UCH-1 (cell line): ENCODE results near the genes SARM1, ALDOC and CRYBA1.

DNA sequence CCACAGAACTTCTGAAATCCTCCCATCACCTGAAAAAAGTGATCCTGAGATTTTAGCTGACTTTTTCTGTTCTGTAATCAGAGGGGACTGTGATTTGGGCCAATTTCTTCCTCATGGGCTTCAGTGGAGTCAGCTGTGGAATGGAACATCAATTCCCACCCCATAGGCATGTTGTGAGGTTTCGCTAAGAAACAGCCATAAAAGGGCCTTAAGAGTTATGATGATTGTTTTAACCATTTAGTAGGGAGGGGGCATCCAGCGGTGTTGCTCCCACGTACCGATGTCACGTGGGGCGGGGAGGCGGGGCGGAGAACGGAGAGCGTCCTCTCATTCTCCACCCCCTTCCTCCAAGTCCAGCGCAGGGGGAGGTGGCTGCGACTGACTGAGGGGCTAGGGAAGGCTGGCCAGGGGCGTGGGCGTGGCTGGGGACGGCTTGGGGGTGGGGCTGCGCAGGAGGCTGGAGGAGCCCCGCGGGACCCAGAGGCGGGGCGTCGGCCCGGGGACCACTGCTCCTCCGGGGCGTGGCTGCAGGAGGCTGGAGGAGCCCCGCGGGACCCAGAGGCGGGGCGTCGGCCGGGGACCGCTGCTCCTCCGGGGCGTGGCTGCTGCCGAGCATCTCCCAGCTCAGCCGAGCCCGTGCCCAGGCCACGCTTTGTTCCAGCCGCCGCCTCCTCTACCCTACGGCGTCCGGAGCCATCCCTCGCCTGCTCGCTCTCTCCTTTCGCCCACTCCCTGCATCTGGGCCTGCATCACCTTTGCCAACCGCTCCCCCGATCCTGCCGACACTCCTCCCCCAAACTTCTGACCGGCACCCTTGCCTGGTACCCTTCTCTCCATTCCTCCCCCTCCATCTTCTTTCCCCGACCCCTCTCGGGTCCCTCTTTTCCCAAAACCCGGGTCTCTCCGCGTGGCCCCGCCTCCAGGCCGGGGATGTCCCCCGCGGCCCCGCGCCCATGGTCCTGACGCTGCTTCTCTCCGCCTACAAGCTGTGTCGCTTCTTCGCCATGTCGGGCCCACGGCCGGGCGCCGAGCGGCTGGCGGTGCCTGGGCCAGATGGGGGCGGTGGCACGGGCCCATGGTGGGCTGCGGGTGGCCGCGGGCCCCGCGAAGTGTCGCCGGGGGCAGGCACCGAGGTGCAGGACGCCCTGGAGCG lies at the start of gene SARM1:
Gene SARM1 (plus strand): TSS at position 615 of the 1,153 bp plus-strand sequence.
- RRBS: 5% methylated on average over 25 of the region's 83 CpGs

DNA sequence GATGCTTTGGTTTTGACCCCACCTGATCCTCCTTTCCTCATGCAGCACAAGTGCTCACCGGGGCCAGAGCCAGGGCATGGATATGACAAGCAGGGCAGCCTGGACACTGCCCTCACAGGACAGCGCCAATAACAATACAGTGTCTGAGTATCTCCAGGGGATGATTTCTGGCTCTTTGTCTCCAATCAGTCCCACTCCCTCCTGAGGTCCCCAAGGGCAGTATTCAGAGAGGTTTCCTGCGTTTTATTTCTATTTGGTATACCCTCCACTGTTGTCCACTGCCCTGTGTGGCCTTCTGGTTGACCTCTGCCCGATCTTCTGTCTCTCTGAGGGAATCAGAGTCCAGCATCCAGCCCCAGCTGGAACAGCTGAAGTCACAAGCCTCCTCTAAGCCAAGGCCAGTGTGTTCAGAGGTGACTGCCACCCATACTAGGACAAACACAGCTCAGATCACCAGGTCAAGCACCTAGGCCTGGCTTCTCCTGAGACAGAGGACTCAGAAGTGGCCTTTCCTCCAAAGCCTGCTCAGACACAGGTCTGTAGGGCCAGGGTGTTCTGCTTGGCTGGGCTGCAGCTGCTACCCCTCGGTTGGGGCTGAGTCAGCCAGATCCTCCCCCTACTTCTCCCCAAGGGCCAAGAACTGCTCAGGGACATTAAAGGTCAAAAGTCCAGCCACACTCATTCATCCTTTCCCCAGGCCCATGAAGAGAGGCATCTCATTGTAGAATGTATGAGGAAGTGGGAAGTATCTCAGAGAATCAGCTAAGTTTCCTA lies 7.8 kb downstream of the SLC46A1 start:
- RRBS: no CpG with 5 or more reads among the region's 5 CpGs

DNA sequence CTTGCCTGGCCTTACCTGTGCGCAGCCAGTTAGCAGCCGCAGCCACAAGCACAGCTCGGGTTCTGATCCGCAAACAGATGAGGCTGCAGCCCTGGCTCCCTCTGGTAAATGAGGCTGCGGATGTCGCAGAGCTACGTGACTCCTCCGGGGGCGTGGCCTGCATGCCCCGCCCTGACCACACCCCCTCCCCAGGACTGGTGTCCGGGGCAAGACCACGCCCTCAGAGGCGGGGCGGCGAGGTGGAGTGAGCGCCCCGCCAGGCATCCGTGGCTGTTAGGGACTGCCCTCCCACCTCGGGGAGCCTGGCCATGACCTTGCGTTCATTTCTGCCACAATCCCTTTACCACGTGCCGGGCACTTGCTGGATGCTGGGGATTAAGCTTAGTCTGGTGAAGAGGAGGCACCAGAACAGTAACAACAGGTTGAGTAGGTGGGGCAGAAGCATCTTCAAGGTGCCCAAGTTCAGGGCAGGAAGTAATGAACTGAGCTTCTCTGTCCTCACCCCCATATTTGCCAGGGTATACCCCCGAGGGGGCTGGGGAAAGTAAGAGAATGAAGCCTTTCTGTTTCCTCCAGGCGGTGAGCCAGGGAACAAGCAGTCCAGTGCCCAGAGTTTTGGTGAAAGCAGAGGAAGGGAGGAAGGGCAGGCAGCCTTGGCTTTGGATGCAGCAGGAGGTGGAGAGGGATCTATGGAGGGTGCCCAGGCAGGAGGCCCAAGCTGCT lies at the start of gene ALDOC:
Gene ALDOC (minus strand): TSS at position 110 of the 723 bp plus-strand sequence.
- RRBS: 4% methylated on average over 4 of the region's 24 CpGs

DNA sequence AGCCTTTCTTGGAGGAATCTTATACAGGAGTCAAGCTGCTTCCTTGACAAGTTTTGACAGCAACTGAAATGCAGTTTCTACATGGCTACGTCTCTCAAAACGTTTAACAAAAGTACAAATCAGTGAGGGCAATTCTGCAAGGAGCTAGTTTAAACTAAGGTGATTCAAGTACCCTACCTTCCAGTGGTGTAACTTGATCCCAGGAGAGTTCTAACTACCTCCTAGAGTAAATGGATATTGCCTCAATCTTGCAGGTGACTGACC lies 960 bp downstream of the SPAG5 start:
- RRBS: no CpG with 5 or more reads among the region's 2 CpGs

DNA sequence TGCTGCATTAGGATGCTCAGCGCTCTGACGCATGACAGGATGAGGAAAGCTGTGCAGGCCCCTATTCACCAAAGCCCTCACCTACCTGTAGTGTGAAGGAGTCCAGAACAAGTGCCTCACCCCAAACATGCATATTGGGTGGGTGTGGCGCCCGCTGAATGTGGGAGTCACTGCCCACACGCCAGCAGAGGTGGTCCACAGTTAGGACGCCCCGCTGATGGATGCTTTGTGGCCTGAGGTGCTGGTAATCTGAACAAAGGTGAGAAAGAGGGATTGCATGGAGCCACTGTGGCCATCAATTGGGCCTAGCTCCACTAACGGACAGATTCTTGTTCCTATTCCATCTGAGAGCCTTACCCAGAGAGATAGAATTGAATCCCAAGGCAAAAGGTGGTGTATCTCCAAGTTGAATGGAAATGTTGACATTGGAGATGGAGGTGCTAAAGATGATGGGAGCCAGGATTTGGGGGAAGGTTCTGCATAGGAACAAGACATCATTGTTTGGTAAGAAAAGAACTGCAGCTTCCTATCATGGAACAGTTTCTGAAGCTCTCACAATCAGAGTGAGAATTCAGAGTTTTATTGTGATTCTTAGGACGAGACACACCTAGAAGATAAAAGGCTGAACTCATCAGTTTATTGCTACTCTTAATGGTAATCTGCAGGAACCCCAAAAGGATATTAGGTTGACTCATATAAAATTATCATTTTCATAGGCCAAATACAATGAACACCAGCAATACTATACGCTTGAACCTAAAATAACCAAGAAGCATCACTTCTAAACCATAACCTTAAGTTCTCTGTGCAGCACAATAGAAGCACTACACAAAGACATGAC lies 6.6 kb downstream of the BLTP2 start:
- RRBS: no CpG with 5 or more reads among the region's 10 CpGs

DNA sequence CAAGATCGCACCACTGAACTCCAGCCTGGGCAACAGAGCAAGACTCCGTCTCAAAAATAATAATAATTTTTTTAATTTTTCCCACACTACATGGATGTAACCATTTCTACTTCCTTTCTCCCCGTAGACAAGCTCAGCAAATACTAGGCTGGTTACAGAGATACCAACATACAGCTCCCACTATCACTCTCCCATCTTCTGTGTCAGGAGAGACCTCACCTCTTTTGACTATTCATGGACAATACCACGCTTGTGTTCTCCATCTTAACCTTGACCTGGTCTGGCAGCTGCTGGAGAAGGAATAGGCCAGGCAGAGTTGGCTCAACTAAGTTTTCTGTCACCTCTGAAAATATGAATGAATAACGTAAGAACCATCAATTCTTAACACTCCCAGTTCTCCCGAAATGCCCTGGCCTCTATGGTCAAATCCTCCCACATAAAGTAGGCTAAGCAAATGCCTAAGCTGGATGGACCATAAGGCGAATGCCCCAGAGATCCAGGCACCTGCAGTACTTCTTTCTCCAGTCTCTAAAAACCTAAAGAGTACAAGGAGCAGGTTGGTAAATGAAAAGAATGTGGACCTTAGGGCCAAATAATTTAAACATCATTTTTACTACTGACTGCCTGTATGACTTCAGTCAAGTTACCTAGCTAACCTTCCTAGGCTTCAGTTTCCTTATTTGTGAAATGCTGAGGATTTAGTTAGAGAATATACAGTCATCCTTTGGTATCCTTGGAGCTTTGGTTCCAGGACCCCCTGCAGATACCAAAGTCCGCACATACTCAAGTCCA lies 4.4 kb downstream of the BLTP2 start:
- RRBS: no CpG with 5 or more reads among the region's 8 CpGs

DNA sequence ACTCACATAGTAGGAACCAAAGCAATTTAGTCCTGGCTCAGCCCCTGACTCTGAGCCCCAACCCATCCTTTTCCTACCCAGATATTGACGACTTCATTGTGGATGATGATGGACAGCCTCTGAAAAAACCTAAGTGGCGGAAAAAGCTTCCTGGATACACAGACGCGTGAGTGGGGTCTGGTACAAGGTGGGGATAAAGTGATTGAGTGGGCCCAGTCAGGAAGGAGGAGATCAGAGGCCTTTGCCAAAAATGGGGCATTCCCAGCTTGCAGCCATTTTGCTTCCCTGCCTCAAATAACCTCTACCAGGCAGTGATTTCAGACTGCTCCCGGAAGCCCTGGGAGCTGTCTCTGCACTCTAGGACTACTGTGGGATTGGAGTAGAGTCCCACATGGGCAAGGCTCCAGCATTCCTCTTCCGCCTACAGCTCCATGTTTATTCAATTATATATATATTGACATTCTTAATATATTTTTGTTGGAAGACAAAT lies 13.4 kb downstream of the SUPT6H start:
- RRBS: no CpG with 5 or more reads among the region's 6 CpGs

GRCh38 chr17:28712270-28712891 lies 693 bp upstream of the PROCA1 start:
- RRBS: 43% methylated on average over 3 of the region's 22 CpGs

- RRBS: no CpG with 5 or more reads among the region's 13 CpGs
These were observed 17.7 kb downstream of the FLOT2 start for GRCh38 chr17:28879453-28880550.

- RRBS: no CpG with 5 or more reads among the region's 8 CpGs
These were observed 3.7 kb downstream of the FLOT2 start for GRCh38 chr17:28893837-28894266.

DNA sequence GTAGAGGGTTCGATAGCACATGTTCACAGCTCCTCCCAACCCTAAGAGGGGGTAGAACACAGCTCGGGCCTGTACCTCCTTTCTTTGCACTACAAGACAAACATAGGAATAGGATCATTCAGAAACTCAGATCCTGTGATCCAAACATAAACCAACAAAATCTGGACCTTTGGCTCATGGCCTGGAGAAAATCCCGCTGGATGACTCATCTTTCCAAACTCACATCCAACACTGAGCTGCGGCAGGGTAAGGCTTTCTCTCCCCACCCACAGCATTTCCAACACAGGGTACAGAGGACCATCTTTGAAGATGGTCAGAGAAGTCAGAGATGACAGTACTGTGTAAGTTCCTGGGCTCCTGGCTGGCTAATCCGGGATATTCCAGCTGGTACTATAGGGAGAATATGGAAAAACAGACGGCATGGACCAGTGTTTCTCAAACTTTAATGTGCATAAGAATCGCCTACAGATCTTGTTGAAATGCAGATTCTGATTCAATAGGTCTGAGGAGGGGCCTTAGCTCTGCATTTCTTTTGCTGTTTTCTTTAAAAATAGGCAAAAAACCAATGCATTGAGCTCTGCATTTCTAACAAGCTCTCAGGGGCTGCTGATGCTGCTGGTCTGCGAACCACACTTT lies 6.0 kb upstream of the DHRS13 start:
- RRBS: no CpG with 5 or more reads among the region's 8 CpGs

- RRBS: no CpG with 5 or more reads among the region's 3 CpGs
These were observed 15.4 kb upstream of the DHRS13 start for GRCh38 chr17:28918083-28918825.

DNA sequence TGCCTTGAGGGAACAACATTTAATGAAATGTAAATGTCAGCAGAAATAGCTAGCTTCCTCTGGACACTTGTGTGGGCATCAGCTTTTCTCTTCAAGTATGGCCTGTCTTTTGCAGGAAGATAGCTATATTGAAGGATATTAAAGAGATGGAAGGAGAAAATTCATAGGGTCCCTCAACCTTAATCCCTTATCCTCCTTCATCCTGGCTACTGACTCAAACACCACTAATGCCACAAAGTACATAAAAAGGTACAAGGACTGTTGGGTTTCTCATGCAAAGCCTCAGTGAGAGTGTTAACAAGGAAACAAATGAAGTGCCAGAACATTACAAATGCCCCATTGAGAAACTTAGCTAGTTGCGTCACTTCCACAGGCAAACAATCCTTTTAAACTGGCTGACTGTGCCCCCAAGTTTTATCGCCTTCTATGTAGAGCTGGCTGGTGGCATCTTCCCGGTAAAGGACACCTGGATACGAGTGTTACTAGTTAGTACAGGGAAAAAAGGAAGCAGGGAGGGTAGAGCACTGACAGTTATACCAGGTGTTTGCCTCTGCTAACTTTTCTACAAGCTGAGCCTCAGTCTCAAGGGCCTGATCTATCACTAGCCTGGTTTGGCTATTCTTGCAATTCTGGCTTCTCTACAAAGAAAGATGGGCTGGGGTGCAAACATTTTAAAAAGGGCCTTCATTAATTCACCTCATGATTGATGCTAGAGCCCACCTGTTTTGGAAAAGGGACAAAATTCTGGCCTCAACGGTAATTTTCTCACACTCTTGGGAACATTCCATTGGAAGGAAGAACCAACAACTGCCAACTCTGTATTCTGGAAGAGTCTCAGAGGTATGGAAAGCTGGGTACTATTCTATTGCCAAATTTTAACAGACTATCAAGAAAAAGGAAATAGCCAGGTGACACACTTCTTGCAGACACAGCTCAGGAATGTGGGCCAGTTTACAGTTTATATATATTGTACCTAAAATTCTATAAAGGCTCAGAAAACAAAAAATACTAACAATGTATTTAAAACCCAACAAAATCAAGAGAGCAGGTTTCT lies 13.8 kb downstream of the PHF12 start:
- RRBS: no CpG with 5 or more reads among the region's 5 CpGs

DNA sequence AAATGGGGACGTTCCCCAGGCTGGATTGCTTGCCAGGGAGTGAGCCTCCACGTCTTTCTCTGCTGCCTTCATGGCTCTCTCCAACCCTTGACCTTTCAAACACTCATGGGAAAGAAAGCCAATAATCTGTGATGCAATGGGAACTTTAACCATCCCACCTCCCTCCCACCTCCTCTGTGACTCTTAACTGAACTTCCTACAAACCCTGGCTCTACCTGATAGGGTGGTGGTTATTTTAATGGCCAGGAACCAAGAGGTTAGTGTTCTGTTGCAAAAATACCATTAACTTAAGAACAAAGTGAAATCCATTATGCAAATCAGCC lies 2.8 kb downstream of the PIPOX start:
- RRBS: no CpG with 5 or more reads among the region's 2 CpGs

- RRBS: no CpG with 5 or more reads among the region's 15 CpGs
These were observed 49.3 kb downstream of the PIPOX start for GRCh38 chr17:29092226-29092678.

- RRBS: 88% methylated on average over 3 of the region's 7 CpGs
These were observed 55.3 kb downstream of the MYO18A start for GRCh38 chr17:29124824-29125332.

- RRBS: no CpG with 5 or more reads among the region's 5 CpGs
These were observed 24.2 kb downstream of the MYO18A start for GRCh38 chr17:29155942-29156522.

DNA sequence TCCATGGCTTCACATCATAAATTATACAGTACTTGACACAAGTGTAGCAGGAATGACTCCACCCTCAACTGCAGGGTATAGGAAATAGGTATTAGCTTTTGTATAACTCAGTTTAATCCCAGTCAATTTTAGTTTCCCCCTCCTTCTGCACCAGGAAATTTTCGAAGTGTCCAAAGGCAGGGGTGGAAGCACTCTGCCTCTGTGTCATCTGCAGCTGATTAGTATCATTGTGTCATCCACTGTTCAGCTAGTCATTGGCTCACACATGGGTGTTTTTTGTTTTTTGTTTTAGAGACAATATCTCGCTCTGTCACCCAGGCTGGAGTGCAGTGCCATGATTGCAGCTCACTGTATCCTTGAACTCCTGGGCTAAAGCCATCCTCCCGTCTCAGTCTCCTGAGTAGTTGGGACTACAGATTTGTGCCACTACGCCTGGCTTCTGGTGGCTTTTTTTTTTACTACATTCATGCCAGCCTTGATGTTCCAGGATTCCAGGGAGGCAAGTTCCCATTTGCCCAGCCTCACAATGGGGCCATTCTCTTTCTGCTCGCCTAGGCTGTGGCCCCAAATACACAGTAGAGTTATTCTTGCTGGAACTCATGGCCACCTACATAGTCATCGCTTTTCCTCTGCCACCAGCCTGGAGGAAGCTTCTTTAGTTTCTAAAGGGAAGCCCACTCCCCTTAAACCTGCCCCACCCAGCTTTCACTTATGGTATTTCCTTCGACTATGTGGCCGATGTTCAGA lies 32.5 kb upstream of the MYO18A start:
- RRBS: no CpG with 5 or more reads among the region's 8 CpGs

- RRBS: no CpG with 5 or more reads among the region's 2 CpGs
These were observed at the start of gene CRYBA1 for GRCh38 chr17:29246447-29247107. TSS of gene CRYBA1 (plus strand) at chr17:29246859.

- RRBS: no CpG with 5 or more reads among the region's 1 CpG
These were observed 16.7 kb downstream of the NUFIP2 start for GRCh38 chr17:29277271-29277603.